BJ (cell line): ENCODE data around the genes GOLGA6D and MAN2C1.

- CAGE, long polyA plus RNA: no peak
- RRBS: no CpG with 5 or more reads among the region's 3 CpGs
Observed at GRCh38 chr15:75073185-75073542, 49.8 kb downstream of the PPCDC start.

GRCh38 chr15:75182420-75182783 lies 19.3 kb upstream of the C15orf39 start:
- CAGE, long polyA plus RNA: no peak
- RRBS: no CpG with 5 or more reads among the region's 8 CpGs

DNA sequence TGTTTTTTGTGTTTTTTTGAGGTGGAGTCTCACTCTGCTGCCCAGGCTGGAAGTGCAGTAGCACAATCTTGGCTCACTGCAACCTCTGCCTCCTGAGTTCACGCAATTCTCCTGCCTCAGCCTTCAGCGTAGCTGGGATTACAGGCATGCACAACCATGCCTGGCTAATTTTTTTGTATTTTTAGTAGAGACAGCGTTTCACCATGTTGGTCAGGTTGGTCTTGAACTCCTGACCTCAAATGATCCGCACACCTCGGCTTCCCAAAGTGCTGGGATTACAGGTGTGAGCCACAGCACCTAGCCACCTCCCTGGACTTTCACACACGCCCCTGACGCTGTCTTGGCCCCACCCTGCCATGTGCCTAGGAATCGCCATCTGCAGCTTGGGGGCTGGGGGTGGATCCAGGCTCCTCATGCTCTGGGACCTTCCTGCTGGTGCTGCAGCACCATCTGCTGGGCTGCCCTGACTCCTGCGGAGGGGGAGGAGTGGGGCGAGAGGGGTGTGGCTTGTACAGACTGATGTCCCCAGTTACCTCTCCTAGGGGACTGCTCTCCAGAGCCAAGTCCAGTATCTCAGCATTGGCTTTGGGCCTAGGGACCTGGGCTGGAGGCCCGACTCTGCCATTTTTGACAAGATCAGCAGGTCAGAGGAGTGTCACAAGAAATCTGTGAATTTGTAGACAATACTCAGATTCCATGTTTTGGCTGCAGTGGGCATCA lies 3.0 kb downstream of the C15orf39 start:
- CAGE, long polyA plus RNA: no peak
- RRBS: no CpG with 5 or more reads among the region's 11 CpGs

DNA sequence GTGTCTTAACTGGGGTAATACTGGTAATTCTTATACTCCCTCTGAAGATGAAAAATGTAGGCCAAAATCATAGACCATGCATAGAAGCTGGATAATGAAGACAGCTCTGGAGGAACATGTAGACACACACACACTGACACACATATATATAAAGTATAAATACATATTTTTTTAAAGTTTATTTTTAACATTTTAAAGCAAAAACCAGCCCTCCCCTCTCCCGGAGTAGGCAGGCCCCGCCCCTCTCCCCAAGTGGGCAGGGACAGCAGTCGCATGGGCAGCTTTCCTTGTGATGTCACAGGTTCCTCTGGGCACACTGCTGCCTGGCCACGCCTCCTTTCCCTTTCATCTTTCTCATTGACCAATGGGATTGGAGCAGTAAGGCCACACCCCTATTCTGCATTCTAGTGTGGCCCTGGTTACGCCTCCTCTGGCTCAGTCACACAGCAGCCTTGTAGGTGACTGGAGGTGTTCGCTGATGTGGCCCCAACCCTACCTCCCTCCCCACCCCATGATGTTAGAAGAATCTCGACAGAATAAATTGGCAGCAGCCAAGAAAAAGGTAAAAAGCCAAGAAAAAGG lies at the start of gene GOLGA6D:
Gene GOLGA6D (plus strand): TSS at position 438 of the 582 bp plus-strand sequence.
- CAGE, long polyA plus RNA: no peak
- RRBS: no CpG with 5 or more reads among the region's 7 CpGs

GRCh38 chr15:75368239-75369099 lies at the start of gene MAN2C1:
Gene MAN2C1, minus strand, starts transcription at chr15:75368607.
- CAGE, long polyA plus RNA: start-site peak on the minus strand at chr15:75368561-75368624, 113 and 80 reads in 2 replicates
- RRBS: 1% methylated on average over 33 of the region's 65 CpGs

GRCh38 chr15:75371380-75372185 lies 3.2 kb upstream of the MAN2C1 start:
- CAGE, long polyA plus RNA: no peak
- RRBS: no CpG with 5 or more reads among the region's 6 CpGs

GRCh38 chr15:75399903-75400402 lies 31.5 kb upstream of the MAN2C1 start:
- CAGE, long polyA plus RNA: no peak
- RRBS: no CpG with 5 or more reads among the region's 5 CpGs

DNA sequence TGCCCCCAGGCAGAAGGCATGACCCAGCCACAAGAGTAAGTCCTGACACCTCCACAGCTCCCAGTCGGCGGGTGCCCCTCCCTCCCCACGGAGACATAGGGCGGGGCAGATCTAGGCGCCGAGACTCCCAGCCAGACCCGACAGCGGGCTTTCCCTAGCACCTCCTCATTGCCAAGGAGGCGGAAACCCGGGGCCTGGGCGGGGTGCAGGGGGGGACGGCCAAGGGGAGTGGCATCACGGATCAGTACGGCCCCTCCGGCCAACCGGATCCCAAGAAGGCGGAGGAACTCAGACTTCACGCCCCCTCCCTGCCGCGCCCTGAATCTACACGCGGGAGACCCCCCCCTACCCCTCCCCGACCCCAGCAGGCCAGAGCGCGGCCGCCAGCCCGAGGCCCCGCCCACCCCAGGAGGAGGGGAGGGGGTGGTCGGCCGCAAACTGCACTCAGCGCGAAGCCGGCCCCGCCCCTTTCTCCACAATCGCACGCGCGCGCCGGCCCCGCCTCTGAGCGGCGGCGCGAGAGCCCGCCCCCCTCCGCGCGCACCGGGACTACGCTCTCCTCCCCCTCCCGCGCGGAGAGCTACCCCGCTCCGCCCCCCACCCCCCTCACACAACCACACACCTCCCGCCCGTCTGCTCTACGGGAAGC lies 690 bp downstream of the SIN3A start:
- CAGE, long polyA plus RNA: no peak
- RRBS: 1% methylated on average over 23 of the region's 59 CpGs

DNA sequence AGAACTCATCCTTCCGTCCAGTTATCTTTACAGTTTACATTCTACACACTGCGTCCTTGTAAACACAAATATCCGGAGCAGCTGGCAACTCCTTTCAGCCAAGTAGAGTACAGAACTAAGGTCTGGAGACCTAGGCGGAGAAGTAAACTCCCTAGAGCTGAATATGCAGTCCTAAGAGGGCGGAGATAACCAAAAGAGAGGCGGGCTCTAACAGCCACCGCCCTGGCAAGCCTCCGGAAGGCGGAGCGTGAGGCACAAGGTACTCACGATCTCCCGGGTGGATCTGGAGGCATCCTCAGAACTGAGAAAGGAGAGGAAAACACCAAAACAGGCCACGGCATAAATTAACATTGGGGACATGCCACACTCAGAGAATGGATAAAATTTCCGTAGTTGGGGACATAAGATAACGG lies 971 bp upstream of the SIN3A start:
- CAGE, long polyA plus RNA: no peak
- RRBS: no CpG with 5 or more reads among the region's 15 CpGs

GRCh38 chr15:75455226-75455693 lies 3.8 kb upstream of the SIN3A start:
- CAGE, long polyA plus RNA: no peak
- RRBS: 2% methylated on average over 6 of the region's 46 CpGs

DNA sequence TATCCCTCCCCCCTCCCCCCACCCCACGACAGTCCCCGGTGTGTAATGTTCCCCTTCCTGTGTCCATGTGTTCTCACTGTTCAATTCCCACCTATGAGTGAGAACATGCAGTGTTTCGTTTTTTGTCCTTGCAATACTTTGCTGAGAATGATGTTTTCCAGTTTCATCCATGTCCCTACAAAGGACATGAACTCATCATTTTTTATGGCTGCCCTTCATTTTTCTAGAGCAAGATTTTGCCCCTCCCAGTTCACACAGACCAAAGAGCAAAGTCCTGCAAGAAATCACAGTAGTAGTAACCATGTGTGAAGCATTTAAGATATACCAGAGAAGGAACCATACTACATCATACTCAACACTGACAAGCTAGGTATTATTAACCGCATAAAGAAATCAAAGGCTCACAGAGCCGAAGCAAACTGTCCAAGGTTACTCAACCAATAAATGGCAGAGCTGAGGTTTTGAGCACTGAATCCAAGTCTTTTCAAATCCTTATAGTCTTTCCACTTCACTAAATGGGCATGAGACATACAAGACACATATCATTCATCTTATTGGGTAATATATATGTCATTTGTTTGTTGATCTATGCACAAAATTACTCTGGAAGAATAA lies 36.0 kb downstream of the PTPN9 start:
- CAGE, long polyA plus RNA: no peak
- RRBS: no CpG with 5 or more reads among the region's 5 CpGs

DNA sequence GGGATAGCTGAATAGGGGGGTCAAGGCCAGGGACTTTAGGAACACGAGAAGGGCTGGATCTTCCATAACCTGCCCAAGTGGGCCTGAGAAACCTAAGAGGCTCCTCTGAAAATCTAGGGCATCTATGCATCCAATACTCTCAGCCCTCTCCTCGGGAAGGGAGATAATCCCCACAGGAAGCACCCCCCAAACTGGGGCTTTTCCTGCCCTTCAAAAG lies 1.1 kb downstream of the PTPN9 start:
- CAGE, long polyA plus RNA: no peak
- RRBS: no CpG with 5 or more reads among the region's 2 CpGs

DNA sequence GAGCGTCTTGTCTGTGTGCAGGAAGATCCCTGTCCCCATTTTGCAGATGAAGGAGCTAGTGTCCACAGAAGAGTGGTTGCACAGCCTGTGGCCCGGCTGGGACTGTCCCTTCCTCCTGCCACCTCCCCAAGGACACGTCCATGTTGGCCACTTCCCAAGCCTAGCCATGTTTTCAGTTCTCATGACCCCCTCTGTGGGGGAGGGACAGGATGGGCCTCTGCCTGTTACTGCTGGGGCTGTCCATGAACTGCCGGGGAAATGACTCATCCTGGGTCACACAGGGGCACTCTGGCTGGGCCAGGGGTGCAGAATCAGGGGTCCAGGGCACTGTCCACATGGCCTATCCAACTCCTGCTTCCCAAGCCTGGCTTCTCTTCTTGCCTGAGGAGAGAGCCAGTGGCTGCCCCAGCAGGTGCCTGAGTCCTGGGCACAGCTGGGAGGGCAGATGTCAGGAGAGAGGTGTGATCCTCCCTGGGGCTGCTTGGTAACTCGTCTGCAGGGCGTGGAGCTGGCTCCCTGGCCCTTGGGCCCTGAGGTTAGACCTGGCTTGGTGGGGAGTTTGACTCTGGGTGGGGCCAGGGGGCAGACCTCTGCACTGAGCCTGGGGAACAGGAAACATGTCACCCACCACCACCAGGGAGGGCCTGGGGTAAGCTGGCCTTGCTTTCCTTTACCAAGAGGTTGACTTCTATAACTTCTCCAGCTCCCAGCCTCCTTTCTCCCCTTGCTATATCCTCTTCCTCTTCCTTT lies 3.7 kb downstream of the SNX33 start:
- CAGE, long polyA plus RNA: no peak
- RRBS: no CpG with 5 or more reads among the region's 6 CpGs

- CAGE, long polyA plus RNA: no peak
- RRBS: no CpG with 5 or more reads among the region's 3 CpGs
Observed at GRCh38 chr15:75661524-75661876, 13.8 kb downstream of the SNX33 start.

DNA sequence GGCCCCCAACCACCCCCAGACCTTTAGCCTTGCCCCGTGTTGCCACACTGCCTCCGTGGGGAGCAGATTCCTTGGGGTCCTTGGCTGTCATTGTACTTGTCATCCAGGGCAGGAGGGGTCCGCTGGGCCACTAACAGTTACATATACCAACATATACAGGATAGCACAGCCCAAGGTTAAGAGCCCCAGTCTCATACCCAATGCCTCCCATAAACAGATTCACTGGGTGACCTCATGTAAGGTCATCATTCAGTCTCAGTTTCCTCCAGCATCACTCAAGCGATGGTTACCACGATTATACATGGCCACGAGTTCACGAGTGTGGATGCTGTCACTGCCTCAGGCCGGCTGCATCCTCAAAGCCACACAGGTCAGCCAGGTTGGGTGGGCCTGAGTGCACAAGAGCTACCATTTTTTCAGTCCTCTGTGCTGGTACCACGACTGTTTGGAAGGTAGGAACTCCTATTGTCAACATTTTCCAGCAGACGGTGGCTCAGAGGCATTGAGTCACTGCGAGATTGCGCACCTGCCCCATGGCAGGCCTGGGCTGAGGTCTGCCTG lies 15.9 kb downstream of the SNX33 start:
- CAGE, long polyA plus RNA: no peak
- RRBS: no CpG with 5 or more reads among the region's 12 CpGs

- CAGE, long polyA plus RNA: no peak
- RRBS: no CpG with 5 or more reads among the region's 13 CpGs
Observed at GRCh38 chr15:75700225-75700866, 12.3 kb downstream of the CSPG4 start.

DNA sequence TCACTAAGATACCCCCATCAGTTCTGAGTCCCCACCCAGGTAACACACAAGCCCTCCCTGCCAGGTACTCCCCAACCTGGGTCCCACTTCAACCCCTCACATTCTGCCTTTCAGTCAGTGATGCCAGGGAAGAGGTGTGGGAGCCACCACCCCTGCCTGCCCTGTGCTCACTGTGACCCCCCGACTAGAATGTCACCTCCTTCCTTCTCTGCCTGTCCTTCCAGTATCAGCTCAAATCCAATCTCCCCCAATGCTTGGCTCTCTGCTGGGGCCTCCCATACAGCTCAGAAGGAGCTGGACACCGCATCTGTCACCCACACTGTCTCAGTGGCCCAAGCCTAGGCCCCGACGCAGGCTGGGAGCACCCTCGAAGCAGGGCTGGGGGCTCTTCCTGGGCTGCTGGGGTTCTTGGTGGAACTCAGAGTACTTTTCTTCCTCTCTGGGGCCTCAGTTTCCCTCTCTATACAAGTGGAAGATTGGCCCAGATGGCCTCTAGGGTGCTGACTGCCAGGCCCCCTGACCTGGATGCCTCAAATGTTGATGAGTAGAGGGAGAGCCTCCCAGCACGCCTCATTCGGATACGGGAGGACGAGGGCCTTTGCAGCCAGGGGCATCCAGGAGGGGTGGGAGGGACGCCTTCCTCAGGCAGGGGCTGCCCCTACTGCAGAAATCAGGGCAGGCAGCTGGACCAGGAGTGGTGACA lies 2.4 kb downstream of the CSPG4 start:
- CAGE, long polyA plus RNA: no peak
- RRBS: no CpG with 5 or more reads among the region's 10 CpGs

- CAGE, long polyA plus RNA: no peak
- RRBS: 3% methylated on average over 11 of the region's 27 CpGs
Observed at GRCh38 chr15:75738052-75738413, 14.2 kb downstream of the ODF3L1 start.

GRCh38 chr15:75873314-75873722 lies 30.1 kb downstream of the UBE2Q2 start:
- CAGE, long polyA plus RNA: no peak
- RRBS: no CpG with 5 or more reads among the region's 1 CpG

GRCh38 chr15:75932512-75933294 lies 29.0 kb downstream of the FBXO22 start:
- CAGE, long polyA plus RNA: no peak
- RRBS: no CpG with 5 or more reads among the region's 11 CpGs